Metastatic Liver Carcinoma in the Adrenal Gland (tissue), 2 donors: ENCODE results near the genes PALD1 and TBATA.

GRCh38 chr10:70151985-70153107 is 5.8 kb upstream of the TYSND1 start:
- PRO-cap, 2 experiments = no peak in any of the 2 experiments

- PRO-cap, 2 experiments = peak in 2 of 2 experiments; most common plus-strand start chr10:70232666 (in 2); most common minus-strand start chr10:70232555 (in 2)
Observed at GRCh38 chr10:70231781-70232962, 1.1 kb downstream of the PPA1 start.

GRCh38 chr10:70255537-70256296 is 22.5 kb upstream of the PPA1 start:
- PRO-cap, 2 experiments = no peak in any of the 2 experiments

- PRO-cap, 2 experiments = no peak in any of the 2 experiments
Observed at GRCh38 chr10:70432787-70433241, 8.7 kb downstream of the NODAL start.

DNA sequence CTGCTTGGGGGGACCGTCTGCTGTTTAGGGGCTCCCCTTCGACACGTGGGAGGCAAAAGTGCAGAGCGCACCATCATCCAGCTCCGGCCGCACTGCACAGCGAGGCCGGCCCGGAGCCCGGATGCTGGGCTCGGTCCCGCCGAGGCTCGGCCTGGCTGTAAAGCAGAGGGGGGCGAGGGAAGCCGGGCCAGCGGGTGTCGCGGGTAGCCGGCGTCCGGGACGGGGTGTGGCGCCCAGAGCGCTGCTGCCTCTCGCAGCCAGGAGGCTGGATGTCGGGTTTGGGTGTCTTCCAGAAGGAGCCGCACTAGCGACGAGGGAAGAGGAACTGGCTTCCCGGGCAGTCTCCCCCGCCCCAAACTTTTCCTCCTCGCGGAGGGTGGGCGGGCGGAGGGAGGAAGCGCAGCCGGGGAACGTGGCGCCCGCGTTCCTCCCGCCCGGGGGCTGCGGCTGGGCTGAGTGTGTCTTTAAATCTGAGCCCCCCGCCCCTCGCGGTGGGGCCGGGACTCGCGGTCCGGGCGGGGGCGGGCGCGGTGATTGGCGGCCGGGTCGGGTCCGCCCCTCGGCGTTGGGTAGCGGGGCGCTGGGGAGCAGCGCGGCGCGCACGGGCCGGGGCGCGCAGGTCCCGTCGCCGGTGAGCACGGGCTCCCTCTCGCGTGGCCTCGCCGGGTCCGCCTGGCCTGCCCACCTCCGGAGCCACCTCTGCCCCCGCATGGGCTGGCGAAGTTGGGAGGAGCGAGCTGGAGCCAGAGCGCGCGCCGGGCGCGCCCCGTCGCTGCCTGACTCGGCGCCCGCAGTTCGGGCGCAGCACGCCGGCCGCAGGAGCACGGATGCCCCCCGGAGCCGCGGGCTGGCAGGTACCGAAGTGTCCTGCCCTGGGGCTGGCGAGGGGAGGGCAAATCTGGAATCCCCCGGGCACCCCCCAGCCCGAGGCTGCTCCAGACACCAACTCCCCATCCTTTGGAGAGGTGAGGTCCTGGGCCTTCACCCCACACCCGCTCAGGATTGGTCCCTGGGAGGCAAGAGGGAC is at the start of gene PALD1:
Gene PALD1 (plus strand): TSS at position 562 of the 1,027 bp plus-strand sequence.
- PRO-cap, 2 experiments = no peak in any of the 2 experiments

- PRO-cap, 2 experiments = no peak in any of the 2 experiments
Observed at GRCh38 chr10:70493071-70493925, 14.7 kb downstream of the PALD1 start.

GRCh38 chr10:70494649-70495642 is 16.4 kb downstream of the PALD1 start:
- PRO-cap, 2 experiments = no peak in any of the 2 experiments

GRCh38 chr10:70785081-70785541 is at the start of gene TBATA:
Gene TBATA (minus strand): TSS chr10:70785377.
- PRO-cap, 2 experiments = no peak in any of the 2 experiments

GRCh38 chr10:70886449-70886996 is 1.8 kb downstream of the PCBD1 start:
- PRO-cap, 2 experiments = no peak in any of the 2 experiments

GRCh38 chr10:71261909-71262474 is 49.6 kb downstream of the UNC5B start:
- PRO-cap, 2 experiments = no peak in any of the 2 experiments

DNA sequence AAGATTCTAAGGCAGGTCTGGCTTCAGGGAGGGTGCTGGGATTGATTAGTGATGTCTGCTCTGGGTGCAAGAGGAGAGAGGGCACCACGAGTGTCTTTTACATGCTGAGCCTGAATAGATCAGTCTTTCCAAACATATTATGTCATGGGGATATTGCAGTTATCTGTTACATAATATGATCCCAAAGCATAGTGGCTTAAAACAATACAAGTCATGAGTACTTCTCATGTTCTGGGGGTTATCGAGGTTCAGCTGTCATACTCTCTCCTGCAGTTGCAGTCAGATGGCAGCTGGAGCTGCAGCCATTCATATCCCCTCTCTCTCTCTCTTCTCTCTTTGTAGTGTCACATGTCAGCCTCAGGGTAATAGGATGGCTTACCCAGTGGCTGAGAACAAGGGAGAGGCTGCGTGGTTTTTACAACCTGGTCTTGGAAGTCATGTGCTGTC is 26.0 kb downstream of the SLC29A3 start:
- PRO-cap, 2 experiments = no peak in any of the 2 experiments

DNA sequence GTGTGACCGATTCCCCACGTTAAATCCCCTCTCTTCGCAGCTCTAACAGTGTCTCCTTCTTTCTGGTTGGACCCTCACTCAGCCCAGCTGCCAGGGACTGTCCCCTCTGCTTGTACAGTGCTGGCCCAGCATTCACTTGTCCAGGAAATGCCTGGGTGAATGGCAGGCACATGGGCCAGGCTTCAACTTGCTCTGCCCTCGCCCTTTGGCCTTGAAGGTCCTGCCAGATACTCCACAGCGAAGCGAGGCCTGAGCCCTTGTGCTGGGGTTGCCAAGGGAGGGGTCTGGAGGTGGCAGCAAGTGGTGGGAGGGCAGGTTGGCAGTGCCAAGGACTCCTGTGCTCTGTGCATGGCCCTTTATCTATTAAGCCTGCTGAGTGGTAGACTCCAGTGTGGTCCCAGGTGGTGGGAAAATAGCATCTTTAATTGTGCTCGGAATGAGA is 75.7 kb downstream of the CDH23 start:
- PRO-cap, 2 experiments = no peak in any of the 2 experiments

DNA sequence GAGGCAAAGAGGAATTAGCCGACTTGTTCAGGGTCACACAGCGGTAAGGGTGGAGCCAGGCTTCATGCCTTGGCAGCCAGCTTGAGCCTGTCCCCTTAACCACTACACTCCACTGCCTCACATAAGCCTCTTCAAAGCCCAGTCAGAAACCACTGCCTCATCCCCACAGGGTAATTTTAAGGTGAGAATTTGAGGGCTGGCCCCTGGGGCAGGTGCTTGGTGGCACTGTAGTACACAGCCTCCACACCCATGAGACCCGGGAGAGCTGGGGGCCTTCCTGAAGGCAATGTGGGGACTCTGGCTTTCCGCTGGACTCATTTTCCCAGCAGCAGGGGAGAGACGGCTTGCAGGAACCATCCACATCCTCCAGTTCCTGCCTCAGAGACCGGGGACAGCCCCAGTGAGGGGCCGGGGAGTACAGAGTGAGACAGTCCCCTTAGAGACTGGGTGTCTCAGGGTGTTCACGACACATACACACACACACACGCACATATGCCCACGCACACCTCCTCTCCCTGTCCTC is 7.7 kb upstream of the C10orf105 start:
- PRO-cap, 2 experiments = no peak in any of the 2 experiments

DNA sequence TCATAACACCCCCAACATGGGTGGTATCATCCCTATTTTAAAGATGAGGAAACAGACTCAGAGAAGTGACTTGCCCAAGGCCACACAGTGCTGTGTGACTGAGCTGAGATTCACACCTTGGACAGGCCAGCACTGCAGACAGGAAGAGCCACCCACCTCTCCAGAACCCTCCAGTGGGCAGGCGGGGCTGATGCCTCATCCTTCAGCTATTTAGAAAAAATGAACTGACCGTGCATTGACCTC is 6.7 kb downstream of the VSIR start:
- PRO-cap, 2 experiments = no peak in any of the 2 experiments

GRCh38 chr10:71766921-71767544 is 6.3 kb downstream of the VSIR start:
- PRO-cap, 2 experiments = no peak in any of the 2 experiments

DNA sequence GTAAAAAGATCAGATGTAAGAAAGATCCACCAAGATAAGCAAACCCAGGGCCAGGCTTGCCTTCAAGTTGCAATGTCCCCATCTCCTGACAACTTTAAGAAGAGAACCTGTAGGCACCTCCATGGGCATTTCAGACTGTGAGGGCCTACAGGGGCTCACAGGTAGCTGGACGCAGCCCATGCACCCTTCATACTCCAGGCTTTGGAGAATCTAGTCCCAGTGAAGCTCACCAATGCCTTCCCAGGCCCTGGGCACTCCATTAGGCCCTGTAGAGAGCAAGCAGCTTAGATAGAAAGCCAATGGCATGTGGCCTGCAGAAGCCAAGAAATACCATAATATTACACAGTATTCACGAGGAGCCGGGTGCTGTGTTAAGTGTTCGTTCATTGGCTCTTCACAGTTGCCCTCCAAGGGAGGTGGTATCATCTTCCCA is 3.4 kb downstream of the VSIR start:
- PRO-cap, 2 experiments = no peak in any of the 2 experiments

GRCh38 chr10:71816126-71817079 is 34.6 kb downstream of the PSAP start:
- PRO-cap, 2 experiments = no peak in any of the 2 experiments

- PRO-cap, 2 experiments = no peak in any of the 2 experiments
Observed at GRCh38 chr10:71820167-71820679, 30.8 kb downstream of the PSAP start.

- PRO-cap, 2 experiments = no peak in any of the 2 experiments
Observed at GRCh38 chr10:71981063-71981813, 17.0 kb downstream of the CHST3 start.

GRCh38 chr10:71985899-71986416 is 21.8 kb downstream of the CHST3 start:
- PRO-cap, 2 experiments = no peak in any of the 2 experiments